Colic lymph node (tissue), 1 donor: ENCODE data around the genes ZC3H12D and NUP43.

DNA sequence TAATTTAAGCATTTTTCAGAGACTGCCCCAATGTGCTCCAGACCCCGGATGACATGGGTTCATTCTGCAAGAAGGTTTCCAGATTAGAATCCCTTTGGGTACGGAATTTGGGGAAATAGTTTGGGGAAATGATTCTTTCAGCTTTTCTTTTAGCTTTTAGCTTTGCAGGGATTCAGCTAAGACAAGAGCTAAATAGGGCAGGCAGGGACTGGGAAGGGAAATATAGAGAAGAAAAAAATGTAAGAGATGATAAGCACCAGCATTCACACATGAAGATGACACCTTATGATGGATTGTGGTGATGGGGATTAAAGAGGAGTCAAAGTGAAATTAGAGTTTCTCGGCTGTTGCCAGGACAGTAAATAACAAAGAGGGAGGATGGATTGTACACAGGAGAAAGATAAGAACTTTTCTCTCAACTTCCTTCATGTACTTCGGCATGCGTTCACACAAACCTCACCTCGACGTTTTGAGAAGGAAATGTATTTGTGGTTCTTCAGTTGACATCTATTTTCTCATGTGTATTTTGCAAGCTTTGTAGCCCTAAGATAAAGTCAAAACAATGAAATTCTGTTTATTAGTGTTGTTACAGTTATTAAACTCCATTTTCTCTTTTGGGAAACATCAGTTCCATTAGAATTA, 169.2 kb upstream of the TAB2 start:
- PRO-cap: bidirectional peak, plus-strand start at position 428 of the sequence, minus-strand start at position 402 of the sequence

DNA sequence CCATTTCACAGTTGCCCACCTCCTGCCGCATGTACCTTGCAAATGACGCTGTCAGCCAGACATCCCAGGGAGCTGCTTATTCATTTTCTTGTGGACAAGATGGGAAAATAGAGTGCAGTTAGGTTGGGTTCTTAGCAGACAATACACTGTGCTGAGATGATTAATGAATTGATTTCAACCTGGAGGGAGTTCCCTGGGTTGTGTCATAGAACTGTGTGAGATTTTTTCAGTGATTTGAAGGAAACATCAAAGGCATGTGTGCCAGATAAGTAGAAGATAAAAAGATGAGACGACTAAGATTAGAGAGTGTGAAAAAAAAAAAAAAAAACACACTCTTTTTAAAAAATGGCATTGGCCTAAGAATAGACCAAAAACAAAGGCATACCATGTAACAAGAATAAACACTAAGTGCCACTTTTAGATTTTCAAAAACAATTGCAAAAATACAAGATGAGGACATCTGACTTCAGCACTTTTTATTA, 82.9 kb upstream of the TAB2 start:
- PRO-cap: unidirectional peak, minus-strand start at position 143 of the sequence

- PRO-cap: bidirectional peak, plus-strand start at chr6:149318456, minus-strand start at chr6:149318106; bidirectional peak, plus-strand start at chr6:149318716, minus-strand start at chr6:149318770
Observed at GRCh38 chr6:149318258-149318856, 845 bp downstream of the TAB2 start.

DNA sequence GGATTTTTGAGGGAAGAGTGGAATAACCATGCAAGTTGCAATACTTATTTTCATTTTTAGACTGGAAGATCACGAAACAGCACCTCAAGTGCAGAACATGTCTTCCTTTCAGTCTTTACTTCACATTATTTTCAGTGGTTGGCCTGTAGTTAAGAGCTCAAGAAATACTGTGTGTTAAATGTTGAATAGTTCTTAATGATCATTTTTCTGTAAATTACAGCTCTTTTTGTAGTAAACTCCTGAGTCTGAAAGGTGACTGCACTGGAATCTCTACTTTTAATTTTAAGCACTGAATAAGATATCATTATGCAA, 5.3 kb downstream of the TAB2 start:
- PRO-cap: no peak

DNA sequence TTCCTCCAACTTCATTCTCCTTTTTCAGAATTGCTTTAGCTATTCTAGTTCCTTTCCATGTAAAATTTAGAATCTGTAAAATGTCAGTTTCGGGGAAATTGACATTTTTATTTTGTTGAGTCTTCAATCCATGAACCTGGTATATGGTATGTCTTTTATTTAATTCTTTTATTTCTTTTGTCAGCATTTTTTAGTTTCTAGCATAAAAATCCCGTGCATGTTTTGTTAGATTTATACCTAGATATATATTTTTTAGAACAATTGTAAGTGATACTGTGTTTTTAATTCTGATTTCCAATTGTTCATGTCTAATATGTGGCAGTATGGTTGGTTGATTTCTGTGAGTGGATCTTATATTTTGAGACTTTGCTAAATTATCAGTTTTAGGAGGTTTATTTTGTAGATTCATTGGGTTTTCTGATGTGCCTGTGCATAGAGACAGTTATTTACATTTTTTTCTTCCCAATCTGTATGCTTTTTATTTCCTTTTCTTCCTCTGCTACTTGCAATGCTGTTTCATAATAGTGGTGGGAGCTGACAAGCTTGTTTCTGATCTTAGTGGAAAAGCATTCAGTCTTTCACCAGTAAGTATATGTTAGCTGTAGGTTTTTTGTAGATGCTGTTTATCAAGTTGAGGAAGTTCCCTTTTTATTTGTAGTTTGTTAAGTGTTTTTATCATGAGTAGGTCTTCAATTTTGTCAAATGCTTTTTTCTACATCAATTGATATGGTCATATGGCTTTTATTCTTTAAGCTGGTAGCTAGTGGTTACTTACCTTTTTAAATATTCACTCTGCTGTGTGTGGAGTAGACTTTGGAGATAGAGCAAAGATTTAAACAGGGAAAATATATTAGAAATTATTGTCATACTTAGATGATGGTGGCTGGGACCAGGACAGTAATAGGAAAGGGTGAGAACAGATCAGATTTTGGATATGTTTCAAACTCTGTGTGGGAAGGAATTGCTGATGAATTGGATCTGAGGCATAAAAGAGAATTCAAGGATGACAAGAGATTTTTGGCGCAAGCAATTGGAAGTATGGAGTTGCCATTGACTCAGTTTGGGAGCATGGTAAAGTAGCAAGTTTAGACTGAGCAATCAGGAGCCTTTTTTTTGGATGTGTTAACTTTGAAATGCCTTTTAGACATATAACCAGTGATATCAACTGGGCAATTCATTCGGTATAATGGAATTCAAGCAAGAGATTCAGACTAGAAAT, 14.0 kb downstream of the TAB2 start:
- PRO-cap: no peak

- PRO-cap: no peak
Observed at GRCh38 chr6:149337583-149338713, 20.4 kb downstream of the TAB2 start.

DNA sequence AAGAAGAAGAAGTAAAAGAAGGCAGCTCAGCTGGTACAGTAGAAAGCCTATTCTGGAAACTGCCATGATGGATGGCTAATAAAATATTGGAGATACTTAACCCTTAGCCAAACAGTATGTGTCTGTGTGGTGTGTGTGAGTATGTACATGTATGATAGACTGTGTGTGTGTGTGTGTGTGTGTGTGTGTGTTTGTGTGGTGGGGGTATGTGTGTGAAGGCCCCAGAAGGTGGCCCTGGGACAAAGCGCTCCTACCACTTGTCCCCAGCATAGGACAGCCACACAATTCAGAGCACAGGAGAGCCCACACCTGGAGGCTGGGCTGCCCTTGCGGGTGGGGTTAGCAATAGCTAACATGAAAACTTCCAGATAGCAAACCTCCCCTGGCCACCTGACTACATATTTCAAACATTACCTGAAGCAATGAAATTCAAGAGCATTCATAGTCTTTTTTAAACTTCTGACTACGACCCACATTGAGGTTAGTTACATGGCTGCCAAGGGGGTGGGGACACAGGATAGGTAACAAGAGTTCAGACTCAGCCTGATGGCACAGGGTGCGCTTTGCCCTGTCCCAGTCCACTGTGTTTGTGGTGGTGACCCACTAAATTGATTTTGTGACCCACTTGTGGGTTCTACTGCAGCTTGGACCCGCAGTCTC, 34.9 kb downstream of the ZC3H12D start:
- PRO-cap: no peak

DNA sequence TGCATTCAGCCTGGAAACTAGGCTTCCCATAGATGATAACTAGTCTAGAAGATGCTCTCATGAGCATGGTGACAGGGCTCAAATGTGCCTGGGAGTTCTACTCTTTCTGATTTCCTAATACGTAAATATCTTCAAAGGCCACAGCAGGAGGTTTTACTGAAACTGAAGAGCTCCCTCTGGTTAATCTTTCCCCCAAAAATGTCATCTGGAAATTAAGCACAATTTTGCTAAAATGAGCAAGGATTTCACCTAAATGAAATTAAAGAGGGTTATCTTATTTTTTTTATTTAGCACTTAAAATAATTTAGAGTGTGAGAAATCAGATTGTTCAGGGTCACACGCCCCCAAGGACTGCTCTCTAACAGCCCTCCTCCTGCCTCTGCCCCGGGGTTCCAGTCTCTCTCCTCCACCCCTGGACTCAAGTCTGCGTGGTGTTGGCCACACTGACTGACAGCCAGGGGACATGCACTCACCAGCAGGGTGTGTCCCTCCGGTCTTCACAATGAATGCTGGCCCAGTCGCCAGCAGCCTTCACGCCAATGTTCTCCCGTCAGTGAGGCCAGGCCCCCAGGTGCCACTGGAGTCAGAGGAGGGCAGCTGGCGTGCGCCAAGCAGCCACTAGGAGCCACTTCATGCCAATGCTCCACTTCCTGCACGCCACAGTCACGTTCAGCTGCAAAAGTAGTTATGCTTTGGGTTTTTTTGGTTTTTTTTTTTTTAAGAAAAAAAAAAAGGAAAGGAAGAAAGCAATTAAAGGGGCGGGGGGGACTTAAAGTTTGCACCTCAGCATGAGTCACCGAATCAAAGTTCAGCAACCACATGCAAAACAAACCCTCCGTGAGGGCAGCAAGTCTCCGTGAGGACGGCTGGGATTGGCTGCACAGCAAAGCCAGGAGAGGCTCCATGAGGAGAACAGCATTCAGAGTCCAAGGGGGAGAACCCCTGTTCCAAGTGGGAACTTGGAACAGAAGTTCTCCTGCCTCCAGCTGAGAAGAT, at the start of gene ZC3H12D:
TSS of gene ZC3H12D (minus strand) at position 675 of the 996 bp plus-strand sequence.
- PRO-cap: bidirectional peak, plus-strand start at position 582 of the sequence, minus-strand start at position 504 of the sequence; bidirectional peak, plus-strand start at position 814 of the sequence, minus-strand start at position 661 of the sequence

DNA sequence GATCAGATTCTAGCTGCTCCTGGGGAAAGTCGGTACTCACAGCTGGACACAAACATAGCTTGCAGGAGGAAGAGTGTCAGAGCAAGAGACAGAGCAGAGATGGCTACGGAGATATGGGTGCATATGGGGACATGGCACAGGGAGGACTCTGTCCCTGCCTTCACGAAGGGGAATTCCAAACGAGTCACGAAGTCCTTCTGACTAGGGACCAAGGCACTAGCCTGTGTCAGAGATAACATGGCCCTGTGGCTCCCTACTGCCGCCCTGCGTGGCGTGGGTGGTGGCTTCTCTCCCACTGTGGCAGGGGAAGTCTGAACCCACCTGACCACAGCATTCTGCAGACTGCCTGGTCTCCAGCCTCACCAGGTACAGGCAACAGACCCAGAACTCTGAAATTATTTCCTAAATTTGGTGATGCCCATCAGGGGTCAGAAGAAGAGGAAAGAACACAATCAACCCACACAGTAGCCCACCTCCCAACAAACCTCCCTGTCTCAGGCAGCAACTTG, 576 bp upstream of the ZC3H12D start:
- PRO-cap: no peak

GRCh38 chr6:149566961-149567323, 767 bp downstream of the GINM1 start:
- PRO-cap: unidirectional peak, minus-strand start at chr6:149567086

DNA sequence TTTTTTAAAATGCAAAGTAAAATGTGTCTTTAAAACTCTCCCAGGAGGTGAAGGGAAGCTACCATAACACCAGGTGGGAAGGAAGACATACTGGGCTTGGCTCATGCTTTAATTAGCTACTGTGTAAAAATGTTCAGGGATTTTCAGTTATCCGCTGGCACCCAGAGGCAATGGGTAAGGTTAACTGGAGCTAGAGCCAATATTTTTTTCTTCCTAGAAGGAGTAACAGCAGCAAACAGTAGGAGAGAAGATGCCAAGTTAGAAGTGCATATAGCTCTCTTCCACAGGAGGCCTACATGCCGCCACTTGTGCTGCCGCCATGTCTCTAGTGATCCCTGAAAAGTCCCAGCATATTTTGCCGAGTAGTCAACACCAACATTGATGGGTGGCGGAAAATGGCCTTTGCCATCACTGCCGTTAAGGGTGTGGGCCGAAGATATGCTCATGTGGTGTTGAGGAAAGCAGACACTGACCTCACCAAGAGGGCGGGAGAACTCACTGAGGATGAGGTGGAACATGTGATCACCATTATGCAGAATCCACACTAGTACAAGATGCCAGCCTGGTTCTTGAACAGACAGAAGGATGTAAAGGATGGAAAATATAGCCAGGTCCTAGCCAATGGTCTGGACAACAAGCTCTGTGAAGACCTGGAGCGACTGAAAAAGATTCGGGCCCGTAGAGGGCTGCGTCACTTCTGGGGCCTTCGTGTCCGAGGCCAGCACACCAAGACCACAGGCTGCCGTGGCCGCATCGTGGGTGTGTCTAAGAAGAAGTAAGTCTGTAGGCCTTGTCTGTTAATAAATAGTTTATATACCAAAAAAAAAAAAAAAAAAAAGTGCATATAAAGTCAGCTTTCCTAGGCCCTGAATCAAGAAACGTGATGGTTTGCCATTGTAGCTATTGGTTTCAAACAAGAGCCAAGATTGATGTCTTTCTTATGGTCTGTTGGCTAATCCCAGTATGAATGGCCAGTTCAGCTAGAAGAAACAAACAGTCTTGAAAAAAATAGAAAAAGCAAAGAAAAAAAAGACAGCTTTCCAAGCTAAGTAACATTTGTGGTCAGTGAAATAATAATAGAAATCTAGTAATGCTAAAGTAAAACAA, 27.9 kb downstream of the GINM1 start:
- PRO-cap: no peak

DNA sequence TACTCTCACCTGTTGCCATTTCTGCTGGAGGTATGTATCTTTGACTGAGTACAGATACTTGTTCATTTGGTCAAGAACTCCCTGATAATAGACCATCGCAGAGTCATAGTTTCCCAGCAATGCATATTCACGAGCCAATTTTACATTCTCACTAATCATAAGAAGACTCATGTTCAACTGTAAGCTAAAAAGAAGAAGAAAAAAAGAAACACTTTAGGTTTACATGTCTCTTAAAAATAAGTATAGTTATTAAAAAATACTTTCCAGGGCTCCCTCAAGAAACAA, 10.2 kb downstream of the KATNA1 start:
- PRO-cap: no peak

DNA sequence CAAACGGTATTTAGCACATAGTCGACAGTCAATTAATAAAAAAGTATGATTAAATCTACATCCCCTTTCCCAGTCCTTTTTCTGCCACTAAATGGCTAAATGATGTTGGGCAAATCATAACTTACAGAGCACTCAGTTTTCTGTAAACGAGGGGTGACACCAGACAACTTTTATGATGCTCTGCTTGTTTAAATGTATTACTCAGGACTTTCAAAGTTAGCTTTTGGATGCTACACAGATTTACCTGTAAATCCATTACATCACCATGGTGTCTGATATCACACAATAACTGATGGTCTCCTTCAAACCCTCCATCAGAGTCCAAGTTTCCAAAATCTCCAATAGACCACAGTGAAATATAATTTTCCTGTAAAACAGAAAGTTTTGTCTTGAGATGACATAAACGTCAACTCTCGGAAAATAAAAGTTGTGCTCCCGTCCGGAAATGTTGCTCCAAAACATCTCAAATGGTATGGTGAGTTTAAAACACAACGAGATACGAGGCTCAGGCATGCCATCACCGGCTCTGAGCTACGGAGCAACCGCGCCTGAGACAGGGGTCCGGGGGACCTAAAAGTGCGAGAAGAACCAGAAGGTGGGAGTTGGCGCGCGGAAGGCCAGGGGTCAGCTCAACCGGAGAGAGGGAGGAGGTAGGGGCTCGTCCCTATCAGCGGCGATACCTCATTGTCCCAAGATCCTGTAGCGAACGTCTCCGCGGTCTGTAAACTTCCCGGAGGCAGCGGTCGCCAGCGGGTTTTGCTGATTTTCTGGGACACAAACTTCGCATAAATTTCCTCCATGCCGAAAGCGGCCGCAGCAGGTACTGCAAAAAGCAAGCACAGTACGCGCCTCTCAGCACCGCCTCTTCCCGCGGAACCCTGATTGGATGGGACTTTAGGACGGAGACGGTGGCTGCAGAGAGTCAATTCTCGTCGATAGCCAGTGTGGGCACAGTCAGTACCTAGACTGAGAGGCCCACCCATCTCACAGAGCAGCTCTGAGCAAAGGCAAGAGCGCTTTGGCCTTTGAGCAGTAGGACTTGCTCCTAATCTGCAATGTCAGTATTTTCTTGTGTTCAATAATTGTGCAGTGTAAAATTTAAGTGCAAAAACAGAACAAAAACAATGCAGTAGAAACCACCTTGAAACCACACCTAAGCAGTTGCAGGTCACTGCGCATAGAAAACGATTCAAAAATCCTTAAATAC, at the start of gene NUP43:
TSS of gene NUP43 (minus strand) at position 834 of the 1,207 bp plus-strand sequence.
- PRO-cap: bidirectional peak, plus-strand start at position 925 of the sequence, minus-strand start at position 825 of the sequence

- PRO-cap: no peak
Observed at GRCh38 chr6:149822923-149823554, 41.1 kb downstream of the LRP11 start.

DNA sequence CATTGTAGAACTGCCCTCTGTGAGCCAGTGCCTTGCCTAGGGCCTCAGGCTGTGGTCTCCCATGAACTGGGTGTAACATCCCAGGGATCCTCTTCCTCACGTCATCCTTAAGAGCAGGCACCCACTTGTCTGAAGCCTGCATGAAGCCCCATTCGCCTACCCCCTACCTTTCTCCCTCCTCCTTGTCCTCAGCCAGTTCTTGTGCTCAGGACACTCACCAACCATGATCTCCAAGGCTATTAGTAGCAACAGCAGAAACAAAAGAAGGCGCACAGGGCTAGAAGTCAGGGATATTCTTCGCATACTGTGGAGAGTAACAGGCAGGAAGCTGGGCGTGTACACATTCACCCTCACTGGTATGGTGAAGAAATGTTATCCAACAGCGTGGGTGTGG, 7.3 kb downstream of the RAET1E start:
- PRO-cap: no peak

DNA sequence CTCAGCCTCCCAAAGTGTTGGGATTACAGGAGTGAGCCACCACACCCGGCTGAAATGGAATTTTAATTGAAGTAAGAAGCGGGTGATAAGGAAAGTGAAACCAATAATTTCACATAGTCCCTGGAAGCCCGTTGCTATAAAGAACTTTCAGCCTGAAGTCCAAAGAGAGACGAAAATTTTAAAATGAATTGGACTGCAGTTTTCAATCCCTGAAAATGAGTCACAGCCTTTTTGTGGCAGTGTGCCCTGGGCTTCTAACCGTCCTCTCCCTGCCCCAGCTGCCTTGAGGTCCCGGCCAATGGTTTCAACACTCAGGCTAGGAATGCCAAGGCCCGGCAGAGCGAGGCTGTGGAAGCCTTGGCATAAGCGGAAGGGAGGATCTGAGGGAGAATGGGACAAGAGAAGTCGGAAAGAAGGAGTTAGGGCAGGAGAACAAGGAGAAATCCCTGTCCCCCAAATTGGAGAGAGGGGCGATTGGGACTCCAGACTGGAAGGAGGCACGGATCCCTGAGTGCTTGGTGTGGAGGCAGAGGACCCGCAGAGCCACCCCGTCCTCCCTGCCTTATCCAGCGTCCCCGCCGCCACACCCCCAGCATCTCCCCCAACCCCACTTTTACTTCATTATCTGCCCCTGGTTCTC, 509 bp downstream of the RAET1E start:
- PRO-cap: no peak

- PRO-cap: no peak
Observed at GRCh38 chr6:149964837-149965709, 1.3 kb downstream of the ULBP1 start.

DNA sequence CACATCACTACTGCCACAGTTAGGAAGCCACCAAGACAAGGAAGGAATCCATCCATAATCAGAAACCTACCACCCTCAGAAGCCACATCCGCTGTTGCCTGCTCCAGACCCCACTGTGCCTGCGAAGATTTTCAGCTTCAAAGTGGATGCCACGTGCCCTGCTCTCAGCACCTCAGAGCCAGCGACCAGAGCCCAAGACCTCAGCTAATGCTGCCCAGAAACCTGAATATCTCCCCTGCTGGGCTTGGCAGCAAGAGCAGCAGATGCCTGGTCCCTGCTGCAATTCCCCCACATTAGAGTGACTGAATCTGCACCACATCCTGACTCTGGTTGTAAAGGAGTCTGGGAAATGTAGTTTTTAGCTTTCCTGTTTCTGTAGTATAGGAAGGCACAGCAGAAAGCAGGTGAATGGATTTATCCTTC, 10.7 kb upstream of the ULBP3 start:
- PRO-cap: no peak

- PRO-cap: no peak
Observed at GRCh38 chr6:150452625-150453554, 84.1 kb downstream of the IYD start.

DNA sequence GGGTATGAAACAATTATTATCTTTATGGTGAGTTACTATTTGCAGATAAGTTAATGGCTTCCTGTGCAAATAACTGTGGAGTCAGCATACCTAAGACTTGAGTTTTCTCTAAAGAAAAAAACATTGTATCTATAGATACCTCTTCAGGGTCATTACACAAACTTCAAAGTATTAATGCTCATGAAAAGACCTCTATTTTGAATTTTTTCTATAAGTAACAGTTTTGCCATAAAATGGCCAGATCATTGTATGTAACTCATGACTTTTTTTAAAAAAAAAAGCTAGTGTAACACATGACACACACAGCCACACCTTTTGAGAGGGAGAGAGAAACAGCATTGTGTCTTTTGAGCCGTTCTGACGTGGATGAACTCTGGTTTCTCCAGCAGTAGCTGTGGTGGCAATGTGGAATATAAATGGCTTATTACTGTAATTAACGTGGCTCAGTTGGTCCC, 36.4 kb downstream of the PLEKHG1 start:
- PRO-cap: unidirectional peak, plus-strand start at position 343 of the sequence